Fallopian tube (tissue), 1 donor: Measurements from ENCODE around the genes C21orf91, NCAM2 and JAM2.

DNA sequence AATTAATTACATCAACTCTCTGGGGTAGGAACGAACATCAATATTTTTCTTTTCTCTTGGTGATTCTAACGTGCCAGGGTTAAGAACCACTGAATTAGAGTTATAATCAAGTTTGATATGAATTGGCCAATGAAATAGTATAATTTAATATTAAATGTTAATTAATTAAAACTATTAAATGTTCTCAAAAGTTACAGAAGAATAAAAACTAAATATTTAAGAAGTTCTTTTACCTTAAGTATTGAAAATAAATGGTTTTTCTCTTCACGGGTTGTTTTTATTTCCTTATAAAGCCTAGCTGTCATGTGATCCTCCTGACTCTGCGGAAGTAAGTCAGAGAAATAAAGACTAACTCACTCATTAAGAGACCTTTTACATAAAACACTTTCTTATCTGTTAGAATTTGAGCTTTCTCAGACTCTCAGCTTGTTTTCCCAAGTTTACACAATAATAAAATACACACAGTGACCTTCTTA lies 45.7 kb upstream of the CXADR start:
- PRO-cap, result no peak

GRCh38 chr21:17781844-17782460 lies 37.2 kb downstream of the C21orf91 start:
- PRO-cap, result no peak

- PRO-cap, result bidirectional peak, plus-strand start at chr21:17819689, minus-strand start at chr21:17819356
Measured at GRCh38 chr21:17818531-17819538, at the start of gene C21orf91. Gene C21orf91 (minus strand): TSS chr21:17819356.

GRCh38 chr21:18244984-18246065 lies 692 bp downstream of the CHODL start:
- PRO-cap, result no peak

DNA sequence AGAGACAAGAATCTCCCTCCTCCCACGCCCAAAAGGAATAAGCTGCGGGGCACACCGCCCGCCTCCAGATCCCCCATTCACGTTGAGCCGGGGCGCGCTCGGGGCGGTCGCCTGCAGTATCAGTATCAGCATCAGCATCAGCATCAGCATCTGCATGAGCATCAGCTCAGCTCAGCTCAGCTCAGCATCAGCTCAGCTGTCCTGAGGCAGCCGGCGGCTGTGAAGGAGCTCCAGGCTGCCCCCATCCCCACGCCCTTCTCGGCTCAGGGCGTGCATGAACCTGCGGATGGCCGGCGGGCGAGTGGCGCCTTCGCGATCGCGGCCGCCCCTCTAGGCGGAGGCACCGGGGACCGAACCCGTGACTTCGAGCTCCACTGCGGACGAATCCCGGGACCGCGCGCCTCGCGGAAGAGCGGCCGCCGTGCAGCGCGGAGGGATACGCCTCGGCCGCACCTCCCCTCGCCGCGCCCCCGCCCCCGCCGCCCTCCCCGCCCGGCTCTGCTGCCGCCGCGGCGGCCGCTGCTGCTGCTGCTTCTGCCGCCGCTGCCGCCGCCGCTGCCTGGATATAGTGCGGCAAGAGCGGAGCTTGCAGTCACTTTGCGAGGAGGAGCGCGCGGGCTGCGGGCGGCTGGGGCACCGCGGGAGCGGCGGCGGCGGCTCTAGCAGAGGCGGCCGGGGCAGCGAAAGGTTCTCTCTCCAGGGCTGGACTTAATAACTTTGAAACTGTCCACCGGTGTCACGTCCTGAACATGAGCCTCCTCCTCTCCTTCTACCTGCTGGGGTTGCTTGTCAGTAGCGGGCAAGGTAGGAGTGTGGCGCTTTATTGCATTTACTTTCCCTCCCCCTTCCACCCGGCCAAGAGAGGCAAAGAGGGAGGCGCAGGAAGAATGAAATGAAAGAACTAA lies at the start of gene NCAM2:
Gene NCAM2, plus strand, starts transcription at position 595 of the 905 bp plus-strand sequence.
- PRO-cap, result bidirectional peak, plus-strand start at position 595 of the sequence, minus-strand start at position 349 of the sequence

- PRO-cap, result no peak
Measured at GRCh38 chr21:22342855-22343273, 1344.7 kb downstream of the NCAM2 start.

- PRO-cap, result no peak
Measured at GRCh38 chr21:23886835-23887269, 1720.4 kb downstream of the MRPL39 start.

DNA sequence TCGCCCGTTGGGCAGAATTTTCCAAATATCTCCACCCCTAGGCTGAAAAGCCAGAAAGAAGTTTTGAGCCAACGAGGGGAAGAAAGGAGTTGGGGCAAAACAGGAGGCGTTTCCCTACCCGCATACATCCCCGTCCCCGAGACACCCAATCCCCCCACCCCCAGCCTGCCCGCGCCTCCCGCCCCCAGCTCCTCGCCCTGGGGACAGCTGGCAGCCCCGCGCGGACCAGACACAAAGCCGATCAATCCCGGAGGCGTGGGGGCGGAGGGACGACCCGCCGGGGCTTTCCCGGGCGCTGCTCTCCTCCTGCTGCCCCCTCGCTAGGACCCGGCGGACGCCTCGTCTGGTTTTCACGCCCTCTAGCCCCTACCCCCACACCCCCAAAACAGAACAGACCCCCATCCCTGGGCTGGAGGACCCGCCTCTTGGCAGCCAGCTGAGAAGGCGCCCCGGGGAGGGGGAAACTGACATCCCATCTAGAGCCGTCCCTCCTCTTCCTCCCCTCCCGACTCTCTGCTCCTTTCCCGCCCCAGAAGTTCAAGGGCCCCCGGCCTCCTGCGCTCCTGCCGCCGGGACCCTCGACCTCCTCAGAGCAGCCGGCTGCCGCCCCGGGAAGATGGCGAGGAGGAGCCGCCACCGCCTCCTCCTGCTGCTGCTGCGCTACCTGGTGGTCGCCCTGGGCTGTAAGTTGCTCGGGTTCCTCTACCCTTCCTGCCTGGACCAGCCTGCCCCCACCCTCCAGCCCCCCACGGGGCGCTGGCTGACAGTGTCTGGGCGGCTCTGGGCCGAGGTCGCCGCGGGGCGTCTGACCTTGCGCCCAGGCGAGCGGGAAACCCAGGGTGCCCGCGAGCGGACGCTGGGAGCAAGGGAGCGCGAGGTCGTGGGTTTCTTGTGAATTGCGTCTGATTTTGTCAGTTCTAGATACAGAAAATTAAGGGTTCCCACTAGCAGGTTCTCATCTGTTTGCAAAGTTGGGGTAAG lies at the start of gene JAM2:
Gene JAM2, plus strand, starts transcription at position 53 of the 981 bp plus-strand sequence.
- PRO-cap, result bidirectional peak, plus-strand start at position 53 of the sequence, minus-strand start outside the sequence; bidirectional peak, plus-strand start at position 244 of the sequence, minus-strand start at position 239 of the sequence

DNA sequence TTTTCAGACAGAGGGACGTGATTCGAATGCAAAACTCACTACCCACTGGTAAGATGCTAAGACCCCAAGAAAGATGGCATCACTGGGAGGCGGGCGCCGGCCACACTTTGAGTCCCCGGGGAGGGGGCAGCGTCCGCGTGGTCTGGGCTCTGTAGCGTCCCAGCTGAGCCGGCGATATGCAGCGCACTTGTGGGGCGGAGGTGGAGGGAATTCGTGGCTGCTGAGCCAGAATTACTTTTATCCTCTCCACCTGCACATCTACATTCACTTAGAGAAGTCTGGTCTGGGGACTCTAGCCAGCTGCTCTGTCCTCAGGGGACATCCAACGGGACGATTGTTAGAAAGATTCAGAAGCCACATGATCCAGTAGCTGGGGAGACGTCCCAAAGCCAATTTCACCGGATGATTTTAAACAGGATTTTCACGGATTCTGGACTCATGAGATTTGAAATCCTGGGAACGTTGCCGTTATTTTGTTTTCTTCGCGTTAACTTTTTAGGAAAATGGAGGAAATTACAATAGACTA lies 1.2 kb downstream of the JAM2 start:
- PRO-cap, result no peak

DNA sequence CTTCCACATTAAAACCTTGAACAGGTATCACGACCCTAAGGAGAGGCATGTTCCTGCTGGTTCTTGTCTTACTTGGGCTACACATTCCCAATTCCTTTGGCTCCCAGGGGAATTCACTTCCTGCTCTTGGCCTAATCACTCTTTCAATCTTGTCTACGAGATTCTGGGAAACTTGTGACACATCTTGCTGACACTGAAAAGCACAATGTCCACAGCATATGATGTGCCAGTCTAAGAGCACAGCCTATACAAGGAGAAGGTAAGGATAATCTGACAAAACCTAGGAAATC lies 163.9 kb downstream of the GABPA start:
- PRO-cap, result no peak

- PRO-cap, result no peak
Measured at GRCh38 chr21:25960287-25961776, 209.7 kb downstream of the APP start.

GRCh38 chr21:26107585-26108002 lies 63.0 kb downstream of the APP start:
- PRO-cap, result no peak

DNA sequence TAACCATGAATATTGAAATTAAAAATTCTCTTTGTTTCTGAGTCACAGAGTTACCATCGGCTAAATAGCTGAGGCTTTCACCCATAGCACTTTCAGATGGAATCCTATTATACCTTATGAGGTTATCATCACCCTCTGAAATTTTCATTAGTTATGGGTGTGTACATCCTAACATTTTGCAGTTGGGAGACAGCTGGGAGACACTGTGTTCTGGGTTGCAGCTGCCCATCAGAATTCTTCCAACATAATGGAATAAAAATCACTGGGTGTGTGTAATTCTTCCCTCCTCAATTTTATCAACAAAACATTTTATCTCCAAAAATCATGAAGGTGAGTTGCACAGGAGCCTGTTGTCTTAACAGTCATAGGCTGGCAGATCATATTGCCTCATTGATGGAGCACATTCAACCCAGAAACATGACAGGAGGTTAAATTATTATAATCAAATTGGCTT lies 17.5 kb downstream of the CYYR1 start:
- PRO-cap, result no peak

GRCh38 chr21:26844019-26844647 lies 1.1 kb downstream of the ADAMTS1 start:
- PRO-cap, result no peak

- PRO-cap, result bidirectional peak, plus-strand start at chr21:26846590, minus-strand start at chr21:26846670
Measured at GRCh38 chr21:26846399-26846964, 1.3 kb upstream of the ADAMTS1 start.

DNA sequence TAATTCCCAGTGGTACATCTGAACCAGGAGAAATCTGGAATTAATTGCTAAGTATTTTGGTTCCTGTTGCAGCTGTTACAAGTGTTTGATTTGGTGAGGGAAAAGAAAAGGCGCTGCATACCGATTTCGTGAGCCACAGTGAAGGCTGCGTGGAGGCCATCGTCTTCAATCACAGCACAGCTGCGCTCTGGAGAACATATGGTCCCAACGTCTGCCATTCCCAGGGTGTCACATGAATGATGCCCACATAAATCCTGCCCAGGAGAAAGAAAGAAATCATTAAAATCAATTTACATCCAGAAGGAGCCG lies 12.3 kb downstream of the ADAMTS5 start:
- PRO-cap, result no peak

DNA sequence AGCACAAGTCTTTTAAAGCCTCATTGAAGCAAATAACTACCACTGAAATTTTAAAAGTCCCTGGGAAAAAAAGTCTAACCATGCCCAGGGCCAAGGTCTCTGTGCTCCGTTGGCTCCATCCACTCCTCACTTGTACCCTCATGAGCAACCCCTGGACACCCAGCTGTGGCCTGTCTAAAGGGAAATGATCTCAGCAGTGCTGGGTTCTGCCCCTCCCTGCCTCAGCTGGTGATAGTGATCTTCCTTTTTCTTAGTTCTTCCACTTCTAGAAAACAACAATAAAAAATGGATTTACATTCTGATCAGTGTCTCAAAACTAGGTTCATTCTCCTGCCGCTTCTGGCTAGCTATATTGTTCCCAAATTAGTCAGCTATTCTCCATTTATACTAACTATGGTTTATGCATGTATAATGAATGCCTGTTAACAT lies 423.5 kb upstream of the ADAMTS5 start:
- PRO-cap, result no peak

DNA sequence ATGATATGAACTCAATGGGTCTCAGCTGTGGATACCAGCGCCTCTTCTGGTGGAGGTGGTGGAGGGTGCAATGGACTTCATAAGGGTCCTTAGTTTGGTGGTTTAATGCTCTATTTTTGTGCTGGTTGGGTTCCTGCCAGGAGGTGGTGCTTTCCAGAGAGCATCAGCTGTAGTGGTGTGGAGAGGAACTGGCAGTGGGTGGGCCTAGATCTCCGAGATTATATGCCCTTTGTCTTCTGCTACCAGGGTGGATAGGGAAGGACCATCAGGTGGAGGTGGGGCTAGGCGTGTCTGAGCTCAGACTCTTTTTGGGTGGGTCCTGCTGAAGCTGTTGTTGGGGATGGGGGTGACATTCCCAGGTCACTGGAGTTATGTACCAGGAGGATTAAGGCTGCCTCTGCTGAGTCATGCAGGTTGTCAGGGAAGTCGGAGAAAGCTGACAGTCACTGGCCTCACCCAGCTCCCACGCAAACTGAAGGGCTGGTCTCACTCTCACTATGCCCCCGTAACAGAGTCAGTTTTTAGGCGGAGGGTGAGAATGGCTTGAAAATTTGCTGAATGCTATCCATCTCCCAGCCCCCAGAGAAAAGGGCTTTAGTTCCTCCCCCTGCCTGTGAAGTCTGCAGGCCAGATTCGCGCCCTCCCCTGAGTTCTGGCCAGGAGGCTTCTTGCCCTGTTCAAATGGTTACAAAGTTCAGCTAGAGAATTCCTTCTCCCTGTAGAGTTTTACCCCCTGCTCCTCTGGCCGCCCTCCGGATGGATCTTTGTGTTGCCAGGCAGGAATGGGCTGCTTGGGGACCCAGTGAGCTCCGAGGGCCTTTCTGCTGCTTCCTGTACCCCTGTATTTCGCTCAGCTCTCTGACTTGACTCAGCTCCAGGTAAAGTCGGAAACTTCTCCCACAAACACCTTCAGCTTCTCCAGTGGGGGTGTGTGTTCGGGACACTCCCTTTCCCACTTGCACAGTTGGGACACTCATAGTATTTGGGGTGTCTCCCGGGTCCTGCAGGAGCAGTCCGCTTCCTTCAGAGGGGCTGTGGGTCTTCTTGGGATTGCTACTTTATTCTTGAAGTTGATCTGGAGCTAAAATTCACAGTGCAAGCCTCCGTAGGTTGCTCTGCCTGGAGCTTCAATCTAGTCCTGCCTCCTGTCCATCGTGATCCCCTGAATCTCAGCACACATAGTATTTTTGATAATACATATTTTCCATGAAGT lies 795.1 kb downstream of the N6AMT1 start:
- PRO-cap, result no peak

GRCh38 chr21:28674450-28675226 lies 210.5 kb downstream of the N6AMT1 start:
- PRO-cap, result no peak

GRCh38 chr21:29064571-29065632 lies 8.5 kb downstream of the CCT8 start:
- PRO-cap, result no peak